A549 (cell line): ENCODE results near the genes DHDH, CGB2, CGB7, TEAD2 and RCN3.

GRCh38 chr19:48933323-48934070 is at the start of gene DHDH:
Gene DHDH (plus strand): TSS chr19:48933699.
- PRO-cap: bidirectional peak, plus-strand start at chr19:48933699, minus-strand start at chr19:48933482
CAGE:
- cytosol, long polyA plus RNA: no peak
- long polyA plus RNA: no peak
- nucleus, long polyA plus RNA: no peak

DNA sequence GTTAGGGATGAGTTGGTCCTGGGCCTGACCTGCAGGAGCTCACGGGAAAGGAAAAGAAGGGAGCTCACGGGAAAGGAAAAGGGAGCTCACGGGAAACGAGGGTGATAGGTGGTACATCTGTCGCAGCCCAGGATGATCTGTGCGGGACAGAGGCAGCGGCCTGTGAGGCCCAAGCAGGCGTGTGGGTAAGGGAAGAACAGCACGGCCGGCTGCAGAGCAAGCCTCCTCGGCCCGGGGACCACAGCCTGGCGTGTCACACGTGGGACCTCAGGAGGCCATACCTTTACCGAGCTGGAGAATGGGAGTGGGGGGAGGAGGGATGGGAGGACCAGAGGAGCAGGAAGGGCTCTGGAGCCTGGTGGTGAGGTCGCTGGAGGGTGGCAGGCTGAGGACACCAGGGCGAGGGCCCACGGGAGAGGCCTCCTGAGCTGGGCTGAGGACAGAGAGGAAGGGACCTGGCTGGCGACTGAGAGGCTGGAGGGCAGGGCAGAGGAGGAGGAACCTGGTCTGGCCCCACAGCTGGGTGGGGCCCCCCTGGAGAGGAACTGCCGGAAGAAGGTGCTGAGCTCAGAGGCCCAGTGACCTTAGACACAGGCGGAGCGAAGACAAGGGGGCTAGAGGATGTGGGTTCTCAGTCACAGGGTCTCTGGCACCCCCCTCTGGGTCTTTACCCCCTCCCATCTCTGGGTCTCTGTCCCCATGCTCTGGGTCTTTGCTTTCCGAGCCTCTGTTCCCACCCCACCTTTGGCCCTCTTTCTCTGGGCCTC is 2.9 kb upstream of the FTL start:
- PRO-cap: no peak
CAGE:
- cytosol, long polyA plus RNA: no peak
- long polyA plus RNA: no peak
- nucleus, long polyA plus RNA: no peak

- PRO-cap: no peak
CAGE:
- cytosol, long polyA plus RNA: no peak
- long polyA plus RNA: no peak
- nucleus, long polyA plus RNA: no peak
Observed at GRCh38 chr19:48963366-48964274, 1.5 kb upstream of the FTL start.

DNA sequence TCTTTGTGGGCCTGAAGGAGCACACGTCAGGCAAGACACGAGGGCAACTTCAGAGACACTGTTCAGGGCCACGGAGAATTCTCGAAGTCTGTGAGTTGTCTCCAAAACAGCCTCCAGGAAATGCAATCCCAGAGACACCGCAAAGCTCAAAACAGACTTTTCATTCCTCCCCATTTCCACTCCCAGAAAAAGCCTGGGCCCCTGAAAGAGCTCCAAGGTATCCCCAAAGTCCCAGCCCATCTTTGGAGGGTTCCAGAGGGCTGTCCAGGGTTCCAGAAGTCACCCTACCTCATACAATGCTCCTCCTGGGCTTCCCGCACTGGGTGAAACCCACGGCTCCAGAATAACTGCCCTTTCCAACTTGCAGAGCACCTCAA is 846 bp upstream of the FTL start:
- PRO-cap: no peak
CAGE:
- cytosol, long polyA plus RNA: no peak
- long polyA plus RNA: no peak
- nucleus, long polyA plus RNA: no peak

DNA sequence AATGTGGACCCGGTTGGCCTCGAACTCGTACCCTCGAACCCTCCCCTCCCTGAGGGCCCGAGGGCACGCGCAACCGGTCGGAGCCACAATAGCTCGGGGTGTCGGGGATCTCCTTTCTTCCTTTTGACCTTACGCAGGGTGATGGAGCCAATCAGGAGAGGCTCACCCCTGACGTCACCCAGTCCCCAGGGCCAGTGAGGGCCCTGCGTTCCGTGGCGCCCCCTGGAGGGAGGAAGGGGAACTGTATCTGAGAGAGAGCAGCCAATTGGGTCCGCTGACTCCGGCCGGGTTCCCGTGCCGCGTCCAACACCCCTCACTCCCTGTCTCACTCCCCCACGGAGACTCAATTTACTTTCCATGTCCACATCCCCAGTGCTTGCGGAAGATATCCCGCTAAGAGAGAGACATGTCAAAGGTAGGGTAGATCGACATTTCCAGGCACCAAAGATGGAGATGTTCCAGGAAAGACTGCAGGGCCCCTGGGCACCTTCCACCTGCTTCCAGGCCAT is at the start of gene CGB2:
Gene CGB2, plus strand, starts transcription at position 201 of the 509 bp plus-strand sequence.
- PRO-cap: no peak
CAGE:
- cytosol, long polyA plus RNA: no peak
- long polyA plus RNA: no peak
- nucleus, long polyA plus RNA: no peak

GRCh38 chr19:49057524-49058122 is at the start of gene CGB7:
Gene CGB7 (minus strand): TSS chr19:49057749.
- PRO-cap: no peak
CAGE:
- cytosol, long polyA plus RNA: no peak
- long polyA plus RNA: no peak
- nucleus, long polyA plus RNA: no peak

DNA sequence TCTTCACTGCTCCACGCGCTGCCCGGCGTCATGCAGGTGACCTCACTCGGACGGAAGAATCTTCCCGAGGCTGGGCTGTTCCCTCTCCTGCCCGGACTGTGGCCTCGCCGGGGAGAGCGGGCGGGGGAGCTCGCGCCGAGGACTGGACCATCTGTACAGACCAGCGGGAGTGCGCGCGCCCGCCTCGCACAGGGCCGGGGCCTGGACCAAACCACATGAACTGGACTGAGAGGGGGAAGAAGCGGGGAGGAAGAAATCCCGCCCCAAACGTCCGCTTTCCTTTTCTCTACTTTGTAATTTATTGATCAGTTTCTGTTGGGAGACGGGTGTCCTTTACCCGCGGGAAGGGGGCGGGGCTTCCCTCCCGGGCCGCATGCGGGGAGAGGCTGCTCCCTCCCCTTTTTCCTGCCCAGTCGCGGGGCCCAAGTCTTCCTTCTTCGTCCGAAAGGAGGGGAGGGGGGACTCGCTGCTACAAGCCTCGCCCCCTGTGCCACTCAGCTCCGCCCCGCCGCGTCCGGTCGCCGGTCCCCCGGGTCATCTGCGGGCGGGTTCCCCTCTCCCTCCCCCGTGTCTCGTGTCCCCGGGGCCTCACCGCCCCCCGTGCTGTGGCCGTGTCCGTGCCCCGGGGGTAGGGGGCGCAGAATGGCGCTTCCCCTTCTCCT is 4.9 kb downstream of the HRC start:
- PRO-cap: bidirectional peak, plus-strand start at position 114 of the sequence, minus-strand start at position 101 of the sequence
CAGE:
- cytosol, long polyA plus RNA: no peak
- long polyA plus RNA: no peak
- nucleus, long polyA plus RNA: no peak

DNA sequence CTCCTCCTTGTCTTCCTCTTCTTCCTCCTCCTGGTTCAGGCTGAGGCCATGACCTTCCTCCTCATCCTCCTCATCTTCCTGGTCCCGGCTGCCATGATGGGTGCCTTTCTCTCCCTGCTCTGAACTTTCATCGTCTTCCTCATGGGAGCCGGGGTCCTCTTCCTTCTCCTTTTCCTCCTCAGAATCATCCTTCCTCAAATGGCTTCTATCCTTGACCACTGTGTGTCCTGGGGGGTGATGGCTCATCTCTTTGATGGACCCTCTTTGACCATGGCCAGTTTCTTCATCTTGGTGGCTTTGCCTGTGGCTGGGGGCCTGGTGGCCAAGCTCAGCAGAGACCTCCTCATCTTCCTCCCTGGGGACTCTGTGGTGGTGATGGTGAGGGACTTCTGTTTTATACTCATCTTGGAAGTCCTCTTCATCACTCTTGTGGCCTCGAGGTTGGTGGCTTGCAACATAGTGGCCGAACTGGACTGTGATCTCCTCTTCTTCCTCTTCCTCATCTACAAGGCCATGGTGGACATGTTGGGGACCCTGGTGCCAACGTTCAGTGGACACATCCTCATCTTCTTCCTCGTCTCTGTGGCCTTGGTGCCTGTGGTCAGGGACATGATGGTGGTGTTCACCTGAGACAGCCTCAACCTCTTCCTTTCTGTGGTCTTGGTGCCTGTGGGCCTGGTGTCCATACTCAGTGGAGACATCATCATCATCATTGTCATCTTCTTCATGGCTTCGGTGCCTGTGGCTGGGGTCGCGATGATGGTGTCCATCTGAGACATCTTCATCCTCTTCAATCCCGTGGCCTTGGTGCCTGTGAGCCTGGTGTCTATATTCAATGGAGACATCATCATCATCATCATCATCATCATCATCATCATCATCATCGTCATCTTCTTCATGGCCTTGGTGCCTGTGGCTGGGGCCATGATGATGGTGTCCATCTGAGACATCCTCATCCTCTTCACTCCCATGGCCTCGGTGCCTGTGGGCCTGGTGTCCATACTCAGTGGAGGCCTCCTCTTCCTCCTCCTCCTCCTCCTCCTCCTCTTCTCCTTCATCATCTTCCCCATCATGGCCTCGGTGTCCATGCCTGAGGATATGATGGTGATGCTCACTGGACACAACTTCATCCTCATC is 1.2 kb downstream of the HRC start:
- PRO-cap: no peak
CAGE:
- cytosol, long polyA plus RNA: no peak
- long polyA plus RNA: no peak
- nucleus, long polyA plus RNA: no peak

GRCh38 chr19:49158066-49158573 is 528 bp downstream of the TRPM4 start:
- PRO-cap: no peak
CAGE:
- cytosol, long polyA plus RNA: no peak
- long polyA plus RNA: no peak
- nucleus, long polyA plus RNA: no peak

GRCh38 chr19:49165770-49166521 is 8.4 kb downstream of the TRPM4 start:
- PRO-cap: no peak
CAGE:
- cytosol, long polyA plus RNA: no peak
- long polyA plus RNA: no peak
- nucleus, long polyA plus RNA: no peak

- PRO-cap: no peak
CAGE:
- cytosol, long polyA plus RNA: no peak
- long polyA plus RNA: no peak
- nucleus, long polyA plus RNA: no peak
Observed at GRCh38 chr19:49167847-49168393, 10.3 kb downstream of the TRPM4 start.

- PRO-cap: no peak
CAGE:
- cytosol, long polyA plus RNA: no peak
- long polyA plus RNA: no peak
- nucleus, long polyA plus RNA: no peak
Observed at GRCh38 chr19:49200316-49200919, 42.8 kb downstream of the TRPM4 start.

DNA sequence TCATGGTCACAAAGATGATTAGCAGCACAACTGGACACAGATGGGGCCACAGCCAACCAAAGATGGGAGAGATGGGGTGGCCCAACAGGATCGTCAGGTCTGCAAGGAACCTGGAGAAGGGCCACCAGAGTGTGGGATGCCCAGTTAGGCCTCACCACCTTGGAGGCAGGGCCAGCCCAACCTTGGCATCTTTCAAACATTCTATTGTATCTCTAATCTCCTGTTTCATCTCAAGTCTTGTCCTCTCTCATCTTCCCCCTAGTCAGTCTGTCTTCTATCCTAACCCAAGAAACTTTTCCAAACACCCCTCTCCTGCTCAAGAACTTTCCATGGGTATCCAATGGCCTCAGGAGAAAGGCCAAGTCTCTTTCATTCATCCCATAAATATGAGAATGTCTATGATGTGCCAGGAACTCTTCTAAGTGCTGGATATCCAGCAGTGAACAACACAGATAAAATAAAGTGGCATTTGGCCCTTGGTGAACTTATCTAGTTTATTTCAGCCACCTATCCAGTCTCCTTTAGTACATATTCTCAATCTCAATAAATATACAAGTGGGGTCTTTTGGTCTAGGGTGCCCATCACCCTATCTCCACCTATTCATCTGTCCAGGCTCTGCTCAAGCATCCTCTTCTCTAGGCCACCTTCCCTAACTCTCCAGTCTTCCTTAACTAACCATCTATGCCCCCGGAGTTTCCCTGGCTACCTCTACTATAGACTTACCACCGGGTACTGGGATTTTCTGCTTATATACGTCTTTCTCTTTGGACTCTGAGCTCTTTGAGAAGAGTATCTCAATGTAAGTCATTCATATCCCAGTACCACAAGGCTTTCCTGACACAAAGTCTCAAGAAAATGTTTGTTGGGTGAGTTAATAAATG is 34.1 kb downstream of the SLC6A16 start:
- PRO-cap: no peak
CAGE:
- cytosol, long polyA plus RNA: no peak
- long polyA plus RNA: no peak
- nucleus, long polyA plus RNA: no peak

DNA sequence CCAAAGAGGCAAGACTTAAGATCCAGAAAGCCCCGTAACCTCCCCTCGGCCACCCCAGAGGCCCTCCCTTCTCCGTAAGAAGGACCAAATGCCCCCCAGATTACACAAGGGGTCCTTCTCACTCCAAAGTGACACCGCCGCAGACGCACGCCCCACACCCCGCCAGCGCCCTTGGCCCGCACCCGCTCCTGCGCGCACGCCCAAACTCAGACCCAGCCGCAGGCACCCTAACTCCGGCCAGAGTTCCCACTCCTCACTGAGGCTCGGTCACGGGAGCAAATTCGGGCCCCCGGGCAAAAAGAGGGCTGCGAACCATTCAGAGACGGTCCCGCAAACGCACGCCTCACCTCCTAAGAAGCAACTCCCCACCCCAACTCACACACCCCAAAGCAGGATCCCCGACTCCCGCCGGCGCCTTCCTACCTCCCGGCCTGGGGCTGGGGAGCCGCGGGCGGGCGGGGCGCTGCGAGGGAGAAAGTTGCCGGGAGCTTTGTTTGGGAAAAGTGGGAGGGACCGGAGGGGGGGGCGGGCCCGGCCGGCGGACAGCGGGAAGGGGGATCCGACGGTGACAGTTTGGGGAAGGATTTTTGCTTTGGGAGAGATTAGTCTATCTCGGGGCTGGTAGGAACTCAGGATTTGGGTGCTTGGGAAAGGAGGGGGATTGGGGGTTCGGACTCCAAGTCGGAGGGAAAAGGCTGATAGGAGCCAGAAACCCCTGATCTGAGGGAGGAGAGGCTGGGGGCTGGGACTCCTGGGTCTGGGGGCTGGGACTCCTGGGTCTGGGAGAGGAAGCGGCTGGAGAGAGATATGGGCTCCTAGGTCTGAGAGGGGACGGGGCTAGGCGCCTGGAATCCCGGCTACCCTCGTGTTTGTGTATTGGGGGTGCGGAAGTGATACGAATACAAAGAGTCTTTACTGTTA is at the start of gene TEAD2:
Gene TEAD2, minus strand, starts transcription at position 467 of the 921 bp plus-strand sequence.
- PRO-cap: no peak
CAGE:
- cytosol, long polyA plus RNA: no peak
- long polyA plus RNA: no peak
- nucleus, long polyA plus RNA: start-site peak on the minus strand centred at position 453 of the sequence, 106 bp wide, 22 and 33 reads in 2 replicates

GRCh38 chr19:49422234-49422881 is 883 bp downstream of the PTH2 start:
- PRO-cap: no peak
CAGE:
- cytosol, long polyA plus RNA: no peak
- long polyA plus RNA: no peak
- nucleus, long polyA plus RNA: no peak

DNA sequence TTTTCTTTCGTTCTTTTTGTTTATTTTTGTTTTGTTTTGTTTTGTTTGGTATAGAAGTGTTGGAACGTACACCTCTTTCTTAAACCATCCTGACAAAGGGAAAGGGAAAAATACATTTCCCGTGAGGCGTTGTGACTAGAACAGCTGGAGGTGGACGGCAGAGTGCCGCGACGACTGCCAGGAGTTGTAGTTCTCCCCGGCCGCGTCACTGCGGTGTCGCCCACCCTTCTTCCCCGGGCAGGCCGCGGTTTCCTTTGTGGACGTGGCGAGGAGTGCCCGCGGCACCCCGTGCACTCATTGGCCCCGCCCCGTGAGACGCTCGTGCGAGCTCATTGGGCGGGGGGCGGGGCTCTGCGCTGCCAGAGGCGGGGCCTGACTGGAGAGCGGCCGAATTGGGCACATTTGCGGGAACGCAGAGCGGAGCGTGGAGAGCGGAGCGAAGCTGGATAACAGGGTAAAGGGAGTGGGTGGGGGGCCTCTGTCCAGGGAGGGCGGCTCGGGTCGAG is at the start of gene RCN3:
Gene RCN3, plus strand, starts transcription at position 399 of the 506 bp plus-strand sequence.
- PRO-cap: bidirectional peak, plus-strand start at position 399 of the sequence, minus-strand start at position 256 of the sequence
CAGE:
- cytosol, long polyA plus RNA: no peak
- long polyA plus RNA: no peak
- nucleus, long polyA plus RNA: no peak

- PRO-cap: no peak
CAGE:
- cytosol, long polyA plus RNA: no peak
- long polyA plus RNA: no peak
- nucleus, long polyA plus RNA: no peak
Observed at GRCh38 chr19:49555916-49556212, 24.5 kb downstream of the NOSIP start.

DNA sequence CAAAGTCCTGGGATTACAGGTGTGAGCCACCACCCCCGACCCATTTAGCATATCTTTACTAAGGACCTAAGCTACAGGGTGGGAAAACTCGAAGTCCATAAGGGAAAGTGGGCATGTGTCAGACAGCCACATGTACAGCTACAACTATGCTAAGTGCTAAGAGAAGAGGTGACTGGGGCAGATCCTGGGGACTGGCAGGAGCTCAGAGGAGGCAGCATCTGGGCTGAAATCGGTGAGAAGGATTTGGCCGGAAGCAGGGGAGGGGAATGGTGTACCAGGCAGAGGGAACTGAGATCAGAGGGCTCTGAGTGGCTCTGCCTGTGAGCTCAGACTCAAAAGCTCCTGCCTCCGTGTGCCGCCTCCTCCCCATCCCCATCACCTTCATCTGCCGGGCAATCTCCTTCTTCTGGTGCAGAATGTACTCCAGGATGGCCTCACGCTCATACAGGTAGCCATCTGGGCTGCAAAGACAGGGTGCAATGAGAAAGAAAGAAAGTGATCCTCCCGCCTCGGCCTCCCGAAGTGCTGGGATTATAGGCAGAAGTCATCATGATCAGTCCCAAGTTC is 21.8 kb downstream of the NOSIP start:
- PRO-cap: no peak
CAGE:
- cytosol, long polyA plus RNA: no peak
- long polyA plus RNA: no peak
- nucleus, long polyA plus RNA: no peak

DNA sequence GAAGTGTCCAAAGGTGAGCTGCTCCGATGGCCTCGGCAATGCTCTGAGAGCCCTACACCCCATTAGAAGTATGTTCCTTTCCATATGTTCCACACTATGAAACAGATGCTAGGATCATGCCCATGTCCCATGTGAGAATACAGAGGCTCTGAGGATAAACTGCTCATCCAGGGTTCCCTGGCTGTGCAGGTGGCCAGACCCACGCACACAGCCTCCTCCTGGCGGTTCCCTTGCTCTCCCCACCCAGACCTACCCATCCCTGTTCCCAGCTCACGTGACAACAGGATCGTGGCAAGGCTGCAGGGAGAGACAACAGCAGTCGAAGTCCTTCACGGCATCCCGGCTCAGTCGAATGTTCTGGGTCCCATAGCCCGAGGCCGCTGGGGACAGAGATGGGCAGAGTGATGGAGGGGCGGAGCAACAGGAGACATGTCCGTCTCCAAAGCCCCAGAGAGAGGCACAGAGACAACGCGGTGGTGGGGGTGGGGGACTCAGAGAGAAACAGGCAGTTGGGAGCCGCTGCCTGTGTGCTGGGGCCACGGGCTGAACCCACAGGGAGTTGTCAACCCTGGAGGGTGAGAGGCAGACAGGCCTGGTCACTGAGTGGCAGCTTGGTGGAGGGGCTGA is 20.6 kb downstream of the NOSIP start:
- PRO-cap: no peak
CAGE:
- cytosol, long polyA plus RNA: no peak
- long polyA plus RNA: no peak
- nucleus, long polyA plus RNA: no peak

DNA sequence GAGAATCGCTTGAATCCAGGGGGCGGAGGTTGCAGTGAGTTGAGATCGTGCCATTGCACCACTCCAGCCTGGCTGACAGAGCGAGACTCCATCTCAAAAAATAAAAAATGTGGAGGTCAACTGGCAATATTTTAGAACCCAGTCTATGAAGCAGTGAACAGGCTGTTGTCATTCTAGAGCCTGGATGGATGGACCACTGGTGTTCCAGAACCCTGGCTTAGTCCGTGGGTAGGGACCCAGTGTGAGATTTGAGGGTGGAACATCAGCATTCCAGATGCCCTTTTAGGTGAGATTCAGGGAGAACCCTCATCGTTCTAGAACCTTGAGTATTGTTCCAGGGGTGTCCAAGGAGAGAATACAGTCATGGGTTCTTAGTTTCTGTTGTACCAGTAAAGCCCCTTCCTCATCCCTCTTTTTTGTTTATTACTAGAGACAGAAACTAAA is 12.2 kb downstream of the RRAS start:
- PRO-cap: no peak
CAGE:
- cytosol, long polyA plus RNA: no peak
- long polyA plus RNA: no peak
- nucleus, long polyA plus RNA: no peak